H9 (cell line): ENCODE data around the gene ABCG1.

DNA sequence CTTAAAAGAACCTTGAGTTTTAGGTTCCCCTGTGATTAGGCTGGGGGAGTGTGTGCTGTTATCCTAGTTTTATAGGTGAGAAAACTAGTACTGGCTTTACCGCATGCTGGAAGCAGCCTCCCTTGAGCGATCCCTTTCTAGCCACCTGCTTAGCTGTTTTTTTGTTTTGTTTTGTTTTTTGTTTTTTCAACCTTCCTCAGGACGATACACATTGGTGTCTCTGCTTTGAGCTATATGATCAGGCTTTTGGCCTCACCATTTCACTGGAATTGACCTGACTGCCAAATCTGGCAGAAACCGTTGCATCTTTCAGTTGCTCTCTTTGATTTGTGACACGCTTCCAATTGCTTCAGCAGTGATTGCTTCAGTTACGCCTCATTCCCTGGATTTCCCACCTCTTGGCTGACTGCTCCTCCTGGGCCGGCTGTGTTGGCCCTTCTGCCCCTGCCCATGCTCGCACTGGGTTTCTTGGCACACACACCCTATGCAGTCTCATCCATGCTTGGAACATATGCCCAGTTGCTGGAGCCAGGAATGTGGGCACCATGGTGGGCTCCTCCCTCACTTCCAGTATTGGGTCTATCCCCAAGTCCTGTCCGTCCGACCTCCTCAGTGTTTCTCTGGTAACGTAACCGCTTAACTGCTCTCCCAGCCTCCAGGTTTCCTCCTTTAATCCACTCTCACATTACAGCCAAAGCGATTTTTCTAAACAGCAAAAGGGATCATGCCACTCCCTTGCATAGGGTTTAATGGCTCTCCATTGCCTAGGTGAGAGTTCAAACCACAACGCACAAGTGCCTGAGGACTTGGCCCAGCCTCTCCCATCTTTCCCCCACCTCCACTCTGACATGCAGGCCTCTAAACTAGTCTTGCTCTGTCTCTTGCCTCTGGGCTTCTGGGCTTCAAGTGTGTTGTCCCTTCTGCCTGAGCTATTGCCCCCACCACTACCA lies 2.2 kb upstream of the ZBTB21 start:
- PRO-cap = no peak

DNA sequence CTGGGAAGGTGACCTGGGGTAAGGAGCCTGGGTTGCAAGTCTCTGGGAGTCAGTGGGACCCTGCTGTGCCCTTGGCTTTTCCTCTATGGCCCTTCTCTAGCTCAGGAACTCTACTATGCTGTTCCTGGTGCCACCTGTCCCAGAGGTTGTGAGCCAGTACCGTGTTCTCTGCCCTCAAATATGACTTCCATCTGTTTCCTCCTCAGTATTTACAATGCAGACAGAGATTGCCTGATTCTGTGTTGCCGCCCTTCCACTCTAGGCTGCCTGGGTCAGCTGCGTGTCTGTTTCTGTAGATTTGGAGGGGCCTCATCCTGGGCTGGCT lies 18.8 kb upstream of the ZBTB21 start:
- PRO-cap = no peak

GRCh38 chr21:42037942-42038457 lies 27.8 kb upstream of the ZBTB21 start:
- PRO-cap = no peak

DNA sequence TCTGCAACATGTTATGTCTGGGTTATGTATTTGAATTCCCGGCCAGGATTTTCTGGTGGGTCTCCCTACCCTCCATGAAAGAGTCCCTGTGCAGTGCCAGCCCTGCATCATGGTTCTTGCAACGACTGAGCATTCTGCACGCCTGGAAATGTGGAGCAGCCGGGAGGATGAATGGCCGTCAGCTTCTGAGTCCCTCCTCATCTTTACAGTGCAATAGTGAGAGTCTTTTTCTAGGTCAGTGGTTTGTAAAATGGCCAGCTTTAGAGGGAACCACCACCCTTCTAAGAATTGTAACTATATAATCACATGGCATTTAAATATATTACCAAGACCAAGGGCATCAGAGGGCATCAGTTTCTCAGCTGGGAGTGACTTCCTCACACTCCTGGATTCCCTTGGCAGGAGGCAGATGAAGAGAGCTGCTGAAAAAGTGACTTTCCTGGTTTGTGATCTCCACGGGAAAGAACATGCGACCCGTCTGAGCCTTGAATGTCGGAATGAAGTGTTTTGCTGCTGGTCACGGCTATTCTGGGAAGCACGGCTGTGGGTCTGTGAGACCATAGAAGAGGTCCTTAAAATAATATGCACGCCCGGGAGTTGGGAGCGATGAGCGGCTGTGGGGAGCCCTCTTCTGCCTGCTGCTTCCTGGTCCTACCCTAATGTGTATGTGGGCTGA lies 13.4 kb upstream of the UMODL1 start:
- PRO-cap = unidirectional peak, minus-strand start at position 173 of the sequence

- PRO-cap = bidirectional peak, plus-strand start at chr21:42219147, minus-strand start at chr21:42218995
Measured at GRCh38 chr21:42218413-42219623, at the start of gene ABCG1. Gene ABCG1, plus strand, starts transcription at chr21:42219140.

- PRO-cap = no peak
Measured at GRCh38 chr21:42225580-42226230, 6.8 kb downstream of the ABCG1 start.

- PRO-cap = no peak
Measured at GRCh38 chr21:42230521-42231157, 11.7 kb downstream of the ABCG1 start.

GRCh38 chr21:42375270-42375993 lies 9.1 kb upstream of the TFF1 start:
- PRO-cap = no peak

DNA sequence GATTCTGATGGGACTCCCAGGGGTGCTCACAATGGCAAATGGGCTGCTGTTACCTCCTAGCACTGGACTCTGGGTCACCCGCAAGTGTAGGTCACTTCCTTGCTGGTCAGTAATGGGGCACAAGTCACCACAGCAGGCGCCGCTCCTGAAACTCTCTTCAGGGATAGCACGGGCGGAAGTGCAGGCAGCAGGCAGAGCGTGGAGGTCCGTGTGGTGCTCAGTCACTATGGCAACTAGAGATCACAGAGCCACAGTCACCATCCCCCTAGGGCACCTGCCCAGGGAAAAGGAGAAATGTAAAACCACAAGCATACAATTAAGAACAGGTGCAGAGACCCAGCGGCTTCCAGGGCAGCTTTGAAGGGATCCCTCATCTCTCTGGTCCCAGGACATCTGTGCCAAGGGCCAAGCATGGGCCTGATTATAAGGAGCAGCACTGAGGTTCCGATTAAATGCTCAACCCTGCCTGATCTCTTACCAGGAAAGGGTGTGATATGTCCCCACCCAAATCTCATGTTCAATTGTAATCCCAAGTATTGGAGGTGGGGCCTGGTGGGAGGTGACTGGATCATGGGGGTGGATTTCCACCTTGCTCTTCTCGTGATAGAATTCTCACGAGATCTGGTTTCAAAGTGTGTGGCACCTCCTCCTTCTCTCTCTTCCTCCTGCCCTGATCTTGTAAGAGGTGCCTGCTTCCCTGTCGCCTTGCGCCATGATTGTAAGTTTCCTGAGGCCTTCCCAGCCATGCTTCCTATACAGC lies 35.1 kb downstream of the RSPH1 start:
- PRO-cap = no peak

- PRO-cap = unidirectional peak, minus-strand start at chr21:42462699
Measured at GRCh38 chr21:42462410-42463091, 33.5 kb downstream of the RSPH1 start.

- PRO-cap = no peak
Measured at GRCh38 chr21:42536287-42536584, 22.6 kb downstream of the SLC37A1 start.

DNA sequence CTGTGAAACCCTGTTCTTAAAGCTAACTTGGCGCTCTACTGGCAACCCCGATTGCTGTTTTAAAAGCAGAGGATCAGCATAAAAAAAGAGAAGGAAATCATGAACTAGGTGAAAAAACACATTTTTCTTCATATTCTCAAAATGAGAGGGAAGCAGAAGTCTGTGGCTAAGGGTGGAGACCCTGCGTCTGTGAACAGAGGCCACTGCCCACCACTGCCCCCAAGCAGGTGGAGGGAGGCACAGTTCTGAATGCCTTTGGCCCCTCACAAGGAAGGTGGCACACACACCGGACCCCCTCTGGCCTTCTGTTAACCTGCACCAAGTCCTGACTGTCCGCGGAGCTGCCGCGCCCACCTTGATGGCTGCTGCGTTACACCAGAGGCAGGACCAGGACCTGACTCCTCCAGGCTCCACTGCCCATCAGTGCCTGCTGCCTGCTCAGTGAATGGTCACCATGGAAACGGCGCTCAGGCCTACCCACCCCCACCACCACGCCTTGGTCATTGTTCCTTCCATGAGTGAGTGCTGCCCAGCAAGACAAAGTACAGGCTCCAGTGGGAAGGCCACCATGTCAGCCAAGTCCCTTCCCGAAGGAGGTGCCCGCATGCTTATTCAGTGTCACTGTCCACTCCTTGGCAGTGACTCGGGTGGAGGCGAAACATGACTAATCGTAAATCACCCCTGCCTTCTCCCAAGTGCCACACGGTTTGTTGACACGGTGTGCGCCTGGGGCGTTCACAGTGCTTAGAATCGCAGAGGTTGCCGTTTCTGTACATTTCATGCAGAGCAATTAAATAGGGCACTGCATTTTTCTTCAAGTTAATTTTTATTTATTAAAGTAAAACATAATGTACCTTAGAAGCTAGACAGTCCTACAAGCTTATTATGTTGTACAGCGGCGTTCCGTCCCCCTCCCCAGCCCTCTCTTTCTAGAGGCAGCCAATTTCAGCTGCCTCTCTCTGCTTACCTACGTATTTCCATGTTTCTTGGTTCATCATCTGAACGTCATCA lies 57.3 kb downstream of the SLC37A1 start:
- PRO-cap = no peak

GRCh38 chr21:42624242-42625054 lies 29.0 kb upstream of the PDE9A start:
- PRO-cap = no peak

DNA sequence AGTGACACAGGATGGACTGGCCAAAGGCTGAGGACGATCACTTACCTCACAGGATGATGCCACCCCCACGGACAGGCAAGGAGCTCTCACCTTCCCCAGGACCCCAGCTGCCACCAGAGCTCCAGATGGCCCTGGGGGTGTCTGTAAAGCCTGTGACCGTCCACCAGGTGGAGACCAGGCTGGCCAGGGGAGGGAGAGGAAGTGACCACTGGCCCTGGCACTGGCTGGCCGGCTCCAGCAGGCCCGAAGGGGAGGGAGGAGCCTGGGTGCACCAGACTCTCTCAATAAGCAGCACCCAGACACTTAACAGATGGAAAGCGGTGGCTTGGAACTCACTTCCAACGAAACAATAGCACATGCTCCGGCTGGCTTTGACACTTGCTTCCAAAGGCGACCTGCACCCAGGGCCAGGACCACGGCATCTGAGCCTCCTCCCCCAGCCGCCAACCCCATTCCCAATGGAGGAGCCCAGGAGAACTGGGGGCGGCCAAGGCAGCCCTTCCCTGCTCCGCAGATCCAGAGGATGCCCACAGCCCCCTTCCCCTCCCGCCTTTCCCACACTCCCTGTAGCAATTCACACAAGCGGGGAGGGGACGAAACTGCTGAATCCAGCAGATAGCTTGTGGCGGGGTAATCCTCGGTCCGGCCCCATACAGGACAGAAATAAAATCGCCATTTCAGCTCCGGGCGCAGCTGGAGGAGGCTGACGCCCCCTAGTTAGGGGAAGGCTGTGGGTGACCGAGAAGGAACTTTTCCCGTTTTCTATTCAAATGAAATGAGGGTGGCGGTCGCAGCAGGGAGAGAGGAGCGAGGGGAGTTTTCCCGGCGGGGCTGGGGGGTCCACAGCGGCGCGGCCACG lies 726 bp upstream of the PDE9A start:
- PRO-cap = no peak

GRCh38 chr21:42777966-42778532 lies 101.3 kb downstream of the WDR4 start:
- PRO-cap = no peak

GRCh38 chr21:42812321-42812989 lies 66.9 kb downstream of the WDR4 start:
- PRO-cap = no peak

DNA sequence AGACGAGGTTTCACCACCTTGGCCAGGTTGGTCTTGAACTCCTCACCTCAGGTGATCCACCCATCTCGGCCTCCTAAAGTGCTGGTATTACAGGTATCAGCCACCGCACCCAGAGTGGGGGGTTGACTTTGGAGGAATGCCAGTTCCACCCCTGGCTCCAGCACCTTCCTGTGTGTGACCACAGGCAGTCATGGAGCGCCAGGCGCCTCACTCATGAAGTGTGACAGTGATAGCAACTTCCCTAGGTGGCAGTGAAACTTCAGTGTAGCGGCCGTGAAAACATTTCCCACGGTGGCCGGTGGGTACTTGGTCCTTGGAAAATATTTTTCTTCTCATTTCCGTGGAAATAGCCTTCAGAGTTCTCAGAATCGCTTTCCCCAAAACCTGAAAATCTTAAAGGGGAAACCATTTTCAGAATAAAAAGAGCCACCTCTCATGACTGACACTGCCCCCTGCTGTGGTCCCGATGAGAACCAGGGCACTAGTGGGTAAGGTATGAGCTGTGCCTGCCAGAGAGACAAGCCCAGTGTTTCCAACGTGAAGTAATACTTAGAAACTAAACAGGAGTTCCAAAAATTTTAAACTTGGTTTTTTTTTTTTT lies 48.4 kb downstream of the WDR4 start:
- PRO-cap = no peak

DNA sequence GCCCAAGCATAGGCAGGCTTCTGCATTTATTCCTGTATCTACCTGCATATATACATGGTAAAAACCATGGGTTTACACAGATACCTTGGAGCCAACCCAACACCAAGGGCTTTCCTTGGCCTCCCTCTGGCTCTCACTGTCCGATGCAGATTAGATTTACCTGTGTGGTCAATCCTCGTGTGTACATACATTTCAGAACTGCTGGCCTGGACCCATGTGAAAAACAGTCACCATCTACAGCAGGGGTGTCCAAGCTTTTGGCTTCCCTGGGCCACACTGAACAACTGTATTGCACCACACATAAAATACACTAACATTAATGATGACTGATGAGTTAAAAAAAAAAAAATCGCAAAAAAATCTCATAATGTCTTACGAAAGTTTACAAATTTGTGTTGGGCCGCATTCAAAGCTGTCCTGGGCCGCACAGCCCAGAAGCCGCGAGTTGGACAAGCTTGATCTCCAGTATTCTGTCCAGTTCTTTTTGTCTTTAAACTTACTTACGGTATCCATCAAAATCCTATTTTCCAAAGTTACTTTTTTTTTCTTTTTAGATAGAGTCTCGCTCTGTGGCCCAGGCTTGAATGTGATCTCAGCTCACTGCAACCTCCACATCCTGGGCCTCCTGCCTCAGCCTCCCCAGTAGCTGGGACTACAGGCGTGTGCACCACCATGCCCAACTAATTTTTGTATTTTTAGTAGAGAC lies 43.5 kb downstream of the WDR4 start:
- PRO-cap = no peak

DNA sequence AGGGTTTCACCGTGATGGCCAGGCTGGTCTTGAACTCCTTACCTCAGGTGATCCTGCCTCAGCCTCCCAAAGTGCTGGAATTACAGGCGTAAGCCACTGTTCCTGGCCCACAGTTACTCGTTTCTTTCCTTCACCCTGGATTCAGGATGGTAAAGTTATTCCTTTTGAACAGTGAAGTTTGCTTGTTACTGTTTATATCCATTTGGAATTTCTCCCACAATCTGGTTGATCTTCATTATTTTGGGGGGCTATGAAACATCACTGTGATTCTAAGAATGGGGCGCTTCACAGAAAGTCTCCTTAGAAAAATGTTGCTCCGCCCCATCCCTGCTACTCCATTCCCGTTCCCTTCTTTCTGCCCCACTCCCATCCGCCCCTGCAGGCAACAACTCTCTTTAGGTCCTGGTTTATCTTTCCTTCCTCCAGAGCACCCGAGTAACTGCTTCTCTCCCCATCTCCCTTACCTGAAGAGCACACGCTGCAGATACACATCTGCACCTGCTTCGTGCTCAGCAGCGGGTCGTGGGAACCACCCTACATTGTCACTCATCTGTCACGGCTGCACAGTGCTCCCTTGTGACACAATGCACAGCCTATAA lies 42.8 kb downstream of the WDR4 start:
- PRO-cap = no peak

DNA sequence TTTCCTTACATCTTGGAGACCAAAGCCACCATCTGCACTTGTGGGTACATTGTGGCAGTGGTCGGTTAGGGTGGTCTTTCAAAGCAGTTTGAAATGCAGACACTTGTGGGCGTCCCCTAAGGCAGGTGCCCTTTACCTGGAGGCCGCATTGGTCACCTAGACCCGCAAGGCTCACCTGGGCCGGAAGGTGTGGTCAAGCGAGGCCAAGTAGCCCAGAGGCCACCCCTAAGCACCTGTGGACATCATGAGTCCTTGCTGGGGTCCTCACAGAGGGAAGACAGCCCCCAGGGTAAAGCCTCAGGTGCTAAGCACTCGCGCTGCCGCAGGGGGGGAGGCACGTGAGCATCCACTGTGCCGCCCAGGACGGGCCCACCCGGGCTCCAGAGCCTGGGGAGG lies 702 bp upstream of the PKNOX1 start:
- PRO-cap = no peak